Right atrium auricular region (tissue), 2 donors: ENCODE measurements around the gene ODC1.

GRCh38 chr2:10330941-10331641, 28.4 kb downstream of the HPCAL1 start:
- PRO-cap, result no peak
- RAMPAGE, long total RNA, 2 experiments, result no peak in any of the 2 experiments

- PRO-cap, result no peak
- RAMPAGE, long total RNA, 2 experiments, result no peak in any of the 2 experiments
These were observed 41.5 kb downstream of the ODC1 start for GRCh38 chr2:10406451-10407153.

GRCh38 chr2:10407832-10408926, 39.9 kb downstream of the ODC1 start:
- PRO-cap, result bidirectional peak, plus-strand start at chr2:10408630, minus-strand start at chr2:10408356
- RAMPAGE, long total RNA, 2 experiments, result no peak in any of the 2 experiments

DNA sequence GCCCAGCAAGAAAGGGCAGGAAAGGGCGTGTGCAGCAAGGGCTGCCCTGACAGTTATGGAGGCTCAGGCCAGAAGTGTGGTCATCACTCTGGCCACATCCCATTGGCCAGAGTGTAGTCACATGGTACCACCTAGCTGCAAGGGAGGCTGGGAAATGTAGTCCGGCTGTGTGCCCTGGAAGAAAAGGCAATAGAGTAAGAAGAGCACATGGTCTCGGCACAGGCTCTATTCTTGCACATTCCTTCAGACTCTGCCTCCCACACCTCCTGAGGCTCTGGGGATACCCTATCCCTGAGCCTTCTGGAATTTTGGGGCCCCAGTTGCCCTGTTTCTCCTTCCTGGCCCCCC, 35.7 kb downstream of the ODC1 start:
- PRO-cap, result no peak
- RAMPAGE, long total RNA, 2 experiments, result no peak in any of the 2 experiments

DNA sequence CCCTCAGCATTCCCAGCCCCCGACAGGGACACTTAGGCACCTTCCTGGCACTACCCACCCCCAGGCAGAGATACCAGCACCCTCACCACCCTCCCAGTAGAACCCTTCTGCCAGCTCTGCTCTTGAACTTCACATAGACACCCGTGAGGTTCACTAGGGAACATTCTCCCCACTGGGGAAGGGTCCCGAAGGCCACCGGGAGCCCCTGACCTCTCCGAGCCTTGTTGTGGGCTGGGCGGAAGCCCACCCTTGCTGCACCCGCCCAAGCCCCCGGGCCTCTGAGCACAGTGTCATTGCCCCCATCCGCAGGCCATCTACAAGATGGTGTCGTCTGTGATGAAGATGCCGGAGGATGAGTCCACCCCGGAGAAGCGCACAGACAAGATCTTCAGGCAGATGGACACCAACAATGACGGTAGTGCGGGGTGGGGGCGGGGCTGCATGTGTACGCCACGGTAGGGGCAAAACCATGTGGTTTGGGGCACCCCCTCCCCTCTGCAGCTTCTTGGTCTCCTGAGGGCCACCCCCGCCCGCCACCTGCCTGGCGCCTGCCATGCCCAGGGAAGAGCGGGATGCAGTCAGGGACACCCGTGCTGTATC, 25.4 kb downstream of the ODC1 start:
- PRO-cap, result no peak
- RAMPAGE, long total RNA, 2 experiments, result no peak in any of the 2 experiments

DNA sequence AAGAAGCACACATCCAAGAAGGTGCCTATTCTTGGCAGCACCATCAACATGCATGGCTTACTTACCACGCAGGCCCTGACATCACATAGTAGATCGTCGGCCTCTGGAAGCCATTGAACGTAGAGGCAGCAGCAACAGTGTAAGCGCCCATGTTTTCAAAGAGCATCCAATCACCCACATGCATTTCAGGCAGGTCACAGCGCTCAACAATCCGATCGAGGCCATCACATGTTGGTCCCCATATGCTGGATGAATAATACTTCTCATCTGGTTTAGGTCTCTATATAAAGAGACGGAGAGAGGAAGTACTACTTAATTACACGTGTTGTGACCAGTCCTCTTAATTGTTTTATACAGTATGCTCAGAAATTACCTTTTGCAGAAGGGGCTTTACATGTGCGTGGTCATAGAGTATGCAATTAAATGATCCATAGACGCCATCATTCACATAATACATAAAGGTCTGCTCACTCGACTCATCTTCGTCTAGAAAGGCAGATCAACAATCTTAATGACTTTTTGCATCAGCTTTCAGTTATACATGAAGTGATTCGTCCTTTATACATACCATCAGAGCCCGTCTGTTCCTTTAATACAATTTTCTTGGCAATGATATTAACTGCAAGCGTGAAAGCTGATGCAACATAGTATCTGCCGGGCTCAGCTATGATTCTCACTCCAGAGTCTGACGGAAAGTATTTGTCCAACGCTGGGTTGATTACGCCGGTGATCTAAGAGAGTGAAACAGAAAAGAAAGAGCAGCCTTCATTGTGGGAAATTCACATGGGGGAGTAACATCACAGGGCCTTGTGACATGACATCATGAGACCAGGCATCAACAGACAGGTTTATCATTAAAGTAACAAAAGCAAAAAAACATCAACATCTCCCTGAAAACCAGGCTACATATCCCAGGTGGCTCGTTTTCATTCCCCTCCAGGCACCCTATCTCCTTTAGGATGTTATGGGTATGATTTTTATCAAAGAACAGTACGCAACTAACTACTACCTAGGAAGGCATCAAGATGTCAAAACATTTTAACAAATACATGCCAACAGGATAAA, 6.4 kb downstream of the ODC1 start:
- PRO-cap, result no peak
- RAMPAGE, long total RNA, 2 experiments, result no peak in any of the 2 experiments

- PRO-cap, result bidirectional peak, plus-strand start at chr2:10448124, minus-strand start at chr2:10447965; bidirectional peak, plus-strand start at chr2:10448680, minus-strand start at chr2:10448327
- RAMPAGE, long total RNA, 2 experiments, result no peak in any of the 2 experiments
These were observed at the start of gene ODC1 for GRCh38 chr2:10447847-10448964. TSS of gene ODC1 (minus strand) at chr2:10448327.

DNA sequence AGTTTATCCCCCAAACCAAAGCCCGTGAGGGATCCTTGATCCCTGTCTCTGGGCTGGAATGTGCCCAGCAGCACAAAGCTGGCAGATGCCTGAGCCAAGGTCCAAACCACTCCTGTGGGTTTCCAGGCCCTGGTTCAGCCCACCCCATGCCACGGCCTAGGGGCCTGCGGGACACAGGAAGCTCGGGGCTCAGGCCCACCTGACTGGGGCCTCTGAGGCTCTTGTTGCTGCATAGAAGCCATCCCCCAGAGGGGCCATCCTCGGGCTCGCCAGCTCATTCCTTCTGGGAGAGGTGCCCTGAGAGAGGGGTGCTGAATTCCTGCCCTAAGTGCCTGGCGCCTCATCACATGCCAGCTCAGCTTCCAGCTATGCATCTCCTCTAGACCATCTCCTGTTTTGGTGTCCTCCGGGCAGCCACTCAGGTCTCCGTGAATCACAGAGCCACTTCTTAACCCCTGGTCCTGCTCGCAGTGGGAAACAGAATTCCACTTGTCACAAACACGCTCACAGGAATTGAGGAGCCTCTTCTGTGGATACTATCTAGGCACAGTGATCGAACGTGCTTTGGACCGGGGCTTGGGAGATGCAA, 42.8 kb upstream of the KCNF1 start:
- PRO-cap, result bidirectional peak, plus-strand start at position 480 of the sequence, minus-strand start at position 205 of the sequence
- RAMPAGE, long total RNA, 2 experiments, result no peak in any of the 2 experiments

- PRO-cap, result bidirectional peak, plus-strand start at chr2:10873378, minus-strand start at chr2:10873389
- RAMPAGE, long total RNA, 2 experiments, result no peak in any of the 2 experiments
These were observed 38.6 kb upstream of the KCNF1 start for GRCh38 chr2:10873173-10873479.

DNA sequence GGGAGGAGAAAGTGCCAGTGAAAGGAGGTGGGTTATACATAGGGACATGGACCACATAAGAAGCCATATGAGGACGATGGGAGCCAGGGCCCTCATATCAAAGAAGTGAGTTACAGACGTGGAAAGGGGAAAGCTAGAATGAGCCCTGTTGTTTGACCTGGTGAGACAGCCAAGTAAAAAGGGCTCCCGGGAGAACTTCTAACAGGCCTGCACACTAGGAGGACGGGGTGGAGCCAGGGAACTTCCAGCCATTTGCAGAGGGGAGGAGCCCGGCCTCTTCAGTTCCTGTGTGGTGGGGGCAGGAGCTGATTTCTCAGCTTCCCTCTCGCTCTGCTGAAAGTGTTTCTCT, 61.7 kb upstream of the C2orf50 start:
- PRO-cap, result no peak
- RAMPAGE, long total RNA, 2 experiments, result no peak in any of the 2 experiments

DNA sequence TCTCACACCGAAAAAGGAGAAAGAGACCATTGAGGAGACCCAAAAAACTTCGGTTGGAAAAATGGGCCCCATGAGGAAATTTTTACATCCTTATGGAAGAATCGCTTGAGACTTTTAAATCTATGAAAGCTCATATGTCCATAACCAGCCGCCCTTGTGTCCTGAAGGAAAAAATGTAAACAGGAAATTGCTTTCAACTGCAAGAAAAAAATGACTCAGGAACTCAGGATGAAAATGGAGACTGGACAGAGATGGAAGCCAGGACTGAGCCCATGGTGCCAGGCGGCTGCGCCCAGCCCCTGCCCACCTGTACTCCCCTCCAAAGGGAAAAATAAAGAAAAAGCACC, 59.2 kb upstream of the C2orf50 start:
- PRO-cap, result no peak
- RAMPAGE, long total RNA, 2 experiments, result no peak in any of the 2 experiments

DNA sequence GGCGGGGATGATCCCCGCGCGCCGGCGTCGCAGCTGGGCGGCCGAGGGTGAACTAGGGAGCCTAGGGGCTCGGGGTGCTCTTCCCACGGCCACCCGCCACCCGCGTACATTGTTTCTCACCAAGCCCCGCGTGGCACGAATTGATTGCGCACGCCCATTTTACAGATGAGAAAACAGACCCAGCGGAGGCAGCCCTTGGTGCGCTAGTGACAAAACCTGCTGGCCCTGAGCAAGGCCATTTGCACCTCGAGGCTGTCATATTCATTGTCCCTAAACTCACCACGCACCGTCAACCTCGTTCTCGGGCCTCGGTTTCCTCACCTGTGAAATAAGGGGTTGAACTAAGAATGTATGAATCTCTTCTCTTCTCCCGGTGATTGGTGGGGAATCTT, 505 bp downstream of the SLC66A3 start:
- PRO-cap, result no peak
- RAMPAGE, long total RNA, 2 experiments, result no peak in any of the 2 experiments

DNA sequence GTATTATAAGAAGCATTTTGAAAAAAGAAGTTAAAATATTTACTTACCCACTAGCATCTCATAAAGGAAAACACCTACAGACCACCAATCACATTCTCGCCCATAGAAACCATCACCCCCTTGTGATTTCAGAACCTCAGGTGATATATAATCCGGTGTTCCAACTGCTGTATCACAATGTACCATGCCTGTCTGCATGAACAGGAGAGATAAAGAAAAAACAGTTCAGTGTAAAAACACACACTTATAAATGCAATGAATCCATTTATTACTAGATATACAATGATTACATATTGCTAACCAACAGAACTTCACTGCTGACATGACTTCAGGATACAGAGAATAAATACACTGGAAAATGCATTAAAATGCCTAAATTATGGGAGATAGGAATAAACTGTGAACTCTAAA, 71.9 kb downstream of the SLC66A3 start:
- PRO-cap, result no peak
- RAMPAGE, long total RNA, 2 experiments, result no peak in any of the 2 experiments

DNA sequence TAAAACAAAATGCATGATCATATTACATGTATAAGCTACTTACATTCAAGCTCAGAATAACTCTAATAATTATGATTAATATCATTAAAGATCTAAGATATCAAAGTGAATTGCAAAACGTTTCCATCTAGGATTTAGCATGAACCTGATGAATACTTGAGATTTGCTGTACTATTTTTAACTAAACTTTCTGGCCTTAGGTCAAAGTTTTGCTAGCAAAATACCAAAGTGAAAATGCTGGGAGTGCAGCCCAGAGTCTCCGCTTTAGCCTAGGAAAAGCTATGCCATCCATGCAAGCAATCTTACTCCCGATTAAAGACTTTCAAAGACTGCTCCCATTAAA, 2.1 kb downstream of the ROCK2 start:
- PRO-cap, result unidirectional peak, plus-strand start at position 226 of the sequence
- RAMPAGE, long total RNA, 2 experiments, result no peak in any of the 2 experiments

DNA sequence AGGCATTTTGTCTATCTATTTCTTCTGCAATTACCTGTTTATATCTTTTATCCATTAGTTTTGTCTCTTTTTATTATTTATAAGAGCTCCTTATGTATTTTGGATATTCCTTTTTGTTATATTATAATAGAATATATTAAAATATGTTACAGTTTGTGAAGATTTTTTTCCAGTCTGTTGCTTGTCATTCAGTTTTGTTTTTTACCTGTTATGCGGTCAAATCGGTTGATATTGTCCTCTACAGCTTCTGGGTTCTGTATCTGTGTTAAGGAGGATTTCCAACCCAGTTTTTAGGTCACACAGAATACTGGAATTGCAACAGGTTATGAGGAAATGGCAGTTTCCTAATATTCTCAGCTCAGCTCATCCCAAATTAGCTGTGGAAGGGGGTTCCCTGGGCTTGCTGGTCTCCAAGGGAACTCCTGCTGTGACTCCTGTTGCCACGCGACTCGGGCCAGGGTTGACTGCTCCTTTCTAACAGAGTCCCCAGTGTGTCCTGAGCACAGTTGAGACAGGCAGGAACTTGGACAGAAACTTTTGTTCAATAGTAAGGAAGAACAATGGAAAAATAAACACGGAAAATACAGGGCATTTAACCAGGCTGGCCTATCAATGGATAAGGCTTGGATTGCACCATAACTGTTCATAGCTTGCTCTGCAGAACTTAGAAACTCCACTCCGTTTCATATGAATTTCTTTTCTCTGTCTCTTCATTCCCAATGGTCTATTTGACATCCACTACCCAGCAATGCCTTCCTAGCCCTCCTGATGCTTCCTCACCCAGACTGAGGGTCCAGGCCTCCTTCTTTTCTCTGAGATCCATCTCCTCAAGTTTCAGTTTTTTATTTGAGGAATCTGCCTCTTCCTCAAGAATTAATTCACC, 3.8 kb upstream of the ROCK2 start:
- PRO-cap, result no peak
- RAMPAGE, long total RNA, 2 experiments, result no peak in any of the 2 experiments

GRCh38 chr2:11370520-11371103, 26.2 kb upstream of the ROCK2 start:
- PRO-cap, result no peak
- RAMPAGE, long total RNA, 2 experiments, result no peak in any of the 2 experiments

- PRO-cap, result no peak
- RAMPAGE, long total RNA, 2 experiments, result no peak in any of the 2 experiments
These were observed 54.2 kb upstream of the ROCK2 start for GRCh38 chr2:11398668-11399093.

GRCh38 chr2:11406620-11407542, 59.1 kb downstream of the E2F6 start:
- PRO-cap, result bidirectional peak, plus-strand start at chr2:11407297, minus-strand start at chr2:11407111
- RAMPAGE, long total RNA, 2 experiments, result no peak in any of the 2 experiments

GRCh38 chr2:11478875-11479110, 12.8 kb upstream of the E2F6 start:
- PRO-cap, result no peak
- RAMPAGE, long total RNA, 2 experiments, result no peak in any of the 2 experiments

DNA sequence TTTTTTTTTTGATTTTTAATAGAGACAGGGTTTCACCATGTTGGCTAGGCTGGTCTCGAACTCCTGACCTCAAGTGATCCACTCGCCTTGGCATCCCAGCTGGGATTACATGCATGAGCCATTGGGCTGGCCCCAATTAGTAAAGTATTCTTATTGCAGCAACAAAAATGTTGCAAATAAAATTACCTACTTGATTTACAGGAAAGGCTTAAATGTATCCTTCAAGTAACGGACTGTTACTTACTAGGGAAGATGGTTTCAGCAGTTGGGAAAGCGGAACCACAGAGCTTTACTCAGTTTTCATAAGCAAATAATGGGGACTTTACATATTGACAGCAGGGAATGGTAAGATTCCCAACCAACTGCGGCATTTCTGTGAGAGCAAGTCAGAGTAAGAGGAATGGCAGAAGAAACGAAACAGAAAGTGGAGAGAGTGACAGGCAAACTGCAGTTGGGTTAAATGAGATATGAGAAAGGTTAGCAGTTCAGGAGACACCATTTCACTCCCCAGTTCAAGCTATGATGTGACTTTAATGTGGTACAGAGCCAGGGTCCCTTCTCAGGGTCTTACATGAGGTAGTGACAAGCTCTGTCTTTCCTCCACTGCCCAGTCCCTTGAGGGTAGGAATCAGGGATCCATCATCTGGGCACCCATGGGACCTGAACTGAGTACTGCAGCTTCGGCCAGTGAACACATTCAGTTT, 33.2 kb upstream of the GREB1 start:
- PRO-cap, result no peak
- RAMPAGE, long total RNA, 2 experiments, result no peak in any of the 2 experiments